Umbilical cord (tissue), 2 donors: ENCODE results near the genes POU2AF1, NKAPD1 and DRD2.

- RAMPAGE, long total RNA: no peak
Observed at GRCh38 chr11:108841158-108841610, 176.3 kb downstream of the DDX10 start.

DNA sequence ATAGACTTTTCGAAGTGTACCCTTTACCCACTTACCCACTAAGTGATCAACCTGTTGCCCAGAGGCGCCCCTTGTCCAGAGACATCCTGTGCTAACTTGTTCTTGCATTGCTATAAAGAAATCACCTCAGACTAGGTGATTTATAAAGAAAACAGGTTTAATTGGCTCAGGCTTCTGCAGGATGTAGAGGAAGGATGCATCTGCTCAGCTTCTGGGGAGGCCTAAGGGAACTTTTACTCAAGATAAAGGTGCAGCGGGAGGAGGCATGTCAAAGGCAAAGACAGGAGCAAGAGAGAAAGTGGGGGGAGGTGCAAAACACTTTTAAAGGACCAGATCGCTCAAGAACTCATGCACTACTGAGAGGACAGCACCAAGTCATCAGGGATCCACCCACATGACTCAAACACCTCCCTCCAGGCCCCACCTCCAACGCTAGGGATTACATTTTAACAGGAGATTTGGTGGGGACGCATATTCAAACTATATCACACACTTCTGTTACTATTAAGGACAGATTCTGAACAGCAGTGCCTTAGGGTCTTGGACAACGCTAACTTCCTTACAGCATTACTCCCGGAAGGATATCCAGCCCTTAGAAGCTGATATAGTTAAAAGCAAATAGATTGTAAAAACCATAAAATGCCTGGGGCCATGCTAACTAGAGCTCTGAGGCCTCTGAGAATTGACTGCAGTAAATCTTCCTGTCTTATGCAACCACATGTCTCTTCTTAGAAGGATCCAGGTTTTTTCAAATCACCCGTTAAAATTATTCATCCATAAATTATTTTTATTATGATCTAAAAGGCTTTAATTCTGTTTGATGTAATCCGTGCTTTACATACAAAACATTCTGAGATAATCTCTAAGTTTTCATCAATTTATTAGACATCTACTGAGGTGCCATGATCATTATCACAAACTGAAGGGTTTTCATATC is 16.8 kb upstream of the ZC3H12C start:
- RAMPAGE, long total RNA: no peak

- RAMPAGE, long total RNA: no peak
Observed at GRCh38 chr11:110257571-110258328, 38.7 kb downstream of the RDX start.

GRCh38 chr11:110947313-110947875 is 235.2 kb upstream of the ARHGAP20 start:
- RAMPAGE, long total RNA: no peak

GRCh38 chr11:111379079-111379607 is at the start of gene POU2AF1:
Gene POU2AF1, minus strand, starts transcription at chr11:111379275.
- RAMPAGE, long total RNA: no peak

DNA sequence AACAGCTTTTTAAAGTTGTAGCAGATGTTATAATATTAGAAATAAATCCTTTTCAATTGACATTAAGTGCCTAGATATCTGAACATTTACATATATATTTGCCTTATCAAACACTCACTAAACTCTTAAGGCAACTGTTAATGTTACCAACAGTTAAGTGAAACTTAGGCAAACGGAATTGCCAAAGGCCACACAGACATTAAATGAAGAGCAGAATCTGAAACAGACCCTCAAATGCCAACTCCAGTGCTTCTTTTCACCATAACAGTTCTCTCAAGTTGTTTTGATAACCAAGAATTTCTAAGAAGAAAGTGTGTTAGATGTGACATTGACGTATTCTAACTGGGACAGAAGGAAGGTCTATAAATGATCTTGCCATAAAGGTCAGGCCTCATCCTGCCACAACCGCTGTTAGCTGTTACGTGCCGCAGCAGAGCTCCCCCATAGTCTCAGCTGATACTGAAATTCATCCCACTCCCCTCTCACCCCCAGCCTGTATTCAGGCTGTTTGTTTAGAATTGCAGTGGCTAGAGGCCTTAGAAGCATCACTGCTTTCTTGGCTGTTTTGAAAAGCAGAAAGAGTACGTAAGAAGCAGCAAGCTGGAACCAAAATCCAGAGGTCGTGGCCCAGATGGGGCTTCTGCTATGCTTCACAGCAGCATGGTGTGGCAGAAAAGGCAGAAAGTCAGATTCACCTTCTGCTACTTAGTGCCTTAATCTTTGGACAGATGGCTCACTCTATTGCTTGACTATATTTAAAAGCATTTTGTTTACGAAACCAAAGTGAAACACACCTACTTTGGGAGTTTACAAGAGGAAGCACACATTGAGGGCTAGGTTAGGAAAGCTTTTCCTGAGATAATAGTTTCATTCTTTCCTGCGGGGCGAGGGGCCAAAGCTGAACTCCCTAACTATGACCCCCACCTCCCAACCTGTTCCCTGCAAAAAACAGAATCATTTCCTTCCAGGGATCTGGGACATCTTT is 1.1 kb upstream of the LAYN start:
- RAMPAGE, long total RNA: no peak

DNA sequence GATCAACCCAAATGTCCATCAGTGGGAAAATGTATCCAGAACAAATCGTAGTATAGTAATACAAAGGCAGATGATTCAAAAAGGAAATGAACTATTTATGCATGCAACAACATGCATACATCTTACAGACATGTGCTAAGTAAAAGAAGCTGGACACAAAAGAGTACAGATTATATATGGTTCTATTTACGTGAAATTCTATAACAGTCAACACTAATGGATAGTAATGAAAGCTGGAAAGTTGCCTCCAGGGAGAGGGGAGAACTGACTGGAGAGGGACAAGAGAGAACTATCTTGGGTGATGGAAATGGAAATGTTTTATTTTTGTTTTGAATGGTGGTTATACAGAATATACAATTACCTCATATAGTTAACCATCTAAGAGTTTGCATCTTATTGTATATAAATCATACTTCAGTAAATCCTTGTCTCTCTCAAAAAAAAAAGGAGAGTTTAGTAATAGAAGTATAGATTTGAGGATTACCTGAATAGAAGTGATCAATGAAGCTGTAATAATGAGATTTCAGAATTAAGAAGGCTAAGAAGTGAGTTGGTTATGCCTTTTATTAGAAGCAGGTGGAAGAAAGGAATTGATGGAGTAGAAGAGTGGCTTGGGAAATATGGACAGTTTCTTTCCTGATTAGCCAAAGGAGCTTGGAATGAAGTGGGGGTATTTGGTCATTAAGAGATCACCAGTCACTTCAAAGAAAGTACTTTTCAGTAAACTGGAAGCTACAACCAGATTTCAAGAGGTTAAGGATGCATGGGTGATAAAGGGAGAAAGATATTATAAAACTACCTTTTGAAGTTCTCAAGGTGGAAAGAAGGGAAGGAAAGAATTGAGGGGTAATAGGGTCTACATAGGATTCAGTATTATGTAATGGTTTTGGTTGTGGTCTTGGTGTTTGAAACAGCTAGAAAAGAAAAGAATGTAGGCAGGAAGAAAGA is 28.1 kb downstream of the SIK2 start:
- RAMPAGE, long total RNA: no peak

- RAMPAGE, long total RNA: no peak
Observed at GRCh38 chr11:111733095-111733924, 32.9 kb downstream of the PPP2R1B start.

- RAMPAGE, long total RNA: no peak
Observed at GRCh38 chr11:111909006-111909870, 2.3 kb downstream of the CRYAB start.

- RAMPAGE, long total RNA: no peak
Observed at GRCh38 chr11:111922718-111923111, 4.0 kb downstream of the C11orf52 start.

DNA sequence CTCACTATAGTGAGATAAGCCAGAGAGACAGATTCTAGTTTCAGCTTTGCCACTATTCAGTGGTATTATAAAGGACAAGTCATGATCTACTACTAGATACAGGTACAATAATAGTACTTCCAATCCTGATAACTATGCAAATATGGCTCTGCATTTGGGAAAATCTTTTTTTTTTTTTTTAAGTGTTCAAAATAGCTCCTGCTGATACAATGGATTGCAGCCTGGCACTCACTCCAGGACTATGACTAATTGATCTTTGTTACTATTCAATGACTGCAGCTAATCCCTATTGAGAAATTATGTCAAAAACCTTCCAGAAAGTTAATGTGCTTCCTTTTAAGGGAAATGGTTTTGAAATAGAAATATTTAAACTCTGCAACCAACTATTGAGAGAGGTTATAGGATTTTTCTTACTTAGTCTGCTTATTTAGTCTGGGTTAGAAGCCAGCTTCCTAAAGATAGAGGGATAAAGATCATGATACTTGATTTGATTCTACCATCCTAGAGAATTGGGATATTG is 8.2 kb upstream of the DLAT start:
- RAMPAGE, long total RNA: no peak

DNA sequence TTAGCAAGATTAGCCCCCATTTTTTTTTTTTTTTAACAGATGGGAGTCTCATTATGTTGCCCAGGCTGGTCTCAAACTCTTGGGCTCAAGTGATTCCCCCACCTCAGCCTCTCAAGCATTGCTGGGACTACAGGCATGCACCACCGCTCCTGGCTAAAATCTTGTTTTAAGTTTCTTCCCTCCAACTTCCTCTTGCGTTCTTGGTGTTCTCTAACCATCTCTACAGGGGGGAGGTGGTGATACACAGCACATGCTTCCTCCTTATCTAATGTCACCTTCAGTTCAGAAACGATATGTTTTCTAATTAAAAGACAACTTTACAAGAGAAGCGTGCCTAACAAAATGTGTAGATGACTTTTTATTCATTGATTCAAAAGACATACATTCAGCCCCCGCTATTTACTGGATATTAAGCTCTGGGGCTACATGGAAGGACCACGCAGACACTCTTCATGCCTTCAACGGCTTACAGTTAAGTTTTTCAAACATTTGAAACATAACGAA is 1.0 kb upstream of the DLAT start:
- RAMPAGE, long total RNA: no peak

DNA sequence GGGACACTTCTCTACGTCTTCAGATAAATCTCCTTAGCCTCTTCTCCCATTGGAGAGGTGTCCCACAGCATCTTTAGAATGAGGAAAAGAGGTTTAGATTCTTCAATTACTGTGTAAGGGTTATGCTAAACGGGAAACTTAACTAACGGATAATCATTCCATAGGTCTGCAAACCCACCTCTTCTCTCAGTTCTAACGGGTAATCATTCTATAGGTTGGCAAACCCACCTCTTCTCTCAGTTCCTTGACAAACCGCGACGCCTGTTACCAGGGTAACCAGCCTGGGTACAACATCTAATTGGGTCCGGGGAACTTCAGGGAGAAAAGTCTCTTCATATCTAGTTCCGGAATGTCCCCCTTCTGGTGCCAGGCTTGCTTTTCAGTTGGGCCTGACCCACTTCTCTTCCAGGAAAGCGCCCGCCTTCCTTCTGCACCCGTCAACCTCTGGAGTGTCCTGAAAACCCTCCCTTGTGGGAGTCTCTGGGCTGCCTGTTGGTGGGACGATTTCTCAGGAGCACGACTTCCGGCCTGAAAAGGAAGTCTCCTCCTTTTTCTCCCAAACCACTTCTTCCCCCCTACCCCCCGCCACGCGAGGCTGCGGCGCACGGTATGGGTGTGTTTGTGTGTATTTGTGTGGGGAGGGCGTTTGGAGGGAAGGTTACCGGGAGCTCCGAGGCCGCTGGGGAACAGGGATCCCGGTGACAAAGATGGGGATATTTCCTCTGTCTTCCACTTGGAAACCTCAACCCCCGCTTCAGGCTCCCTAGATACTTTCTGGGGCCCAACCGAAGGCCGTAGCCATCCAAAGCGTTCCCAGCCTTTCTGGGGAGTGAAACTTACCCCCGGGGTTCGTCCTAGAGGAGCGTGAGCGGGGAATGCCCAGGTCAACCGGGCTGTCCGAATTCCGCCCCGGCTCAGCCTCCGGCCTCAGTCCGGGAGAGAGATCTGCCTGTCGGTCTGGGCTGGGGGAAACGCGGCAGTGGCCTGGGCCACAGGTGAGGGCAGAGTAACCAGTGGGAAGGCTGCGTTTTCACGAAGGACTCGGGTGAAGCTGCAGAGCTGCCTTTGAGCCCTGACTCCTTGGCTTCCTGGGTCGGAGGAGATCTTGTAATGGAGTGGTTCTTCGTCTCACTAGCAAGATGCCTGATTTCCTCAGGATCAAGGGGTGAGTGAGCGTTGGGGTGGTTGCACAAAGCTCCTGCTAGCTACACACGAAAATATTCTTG is at the start of gene NKAPD1:
Gene NKAPD1 (plus strand): TSS at position 548 of the 1,226 bp plus-strand sequence.
- RAMPAGE, long total RNA: start-site peak on the plus strand centred at position 582 of the sequence, 21 bp wide, 41 and 40 reads in 2 replicates

DNA sequence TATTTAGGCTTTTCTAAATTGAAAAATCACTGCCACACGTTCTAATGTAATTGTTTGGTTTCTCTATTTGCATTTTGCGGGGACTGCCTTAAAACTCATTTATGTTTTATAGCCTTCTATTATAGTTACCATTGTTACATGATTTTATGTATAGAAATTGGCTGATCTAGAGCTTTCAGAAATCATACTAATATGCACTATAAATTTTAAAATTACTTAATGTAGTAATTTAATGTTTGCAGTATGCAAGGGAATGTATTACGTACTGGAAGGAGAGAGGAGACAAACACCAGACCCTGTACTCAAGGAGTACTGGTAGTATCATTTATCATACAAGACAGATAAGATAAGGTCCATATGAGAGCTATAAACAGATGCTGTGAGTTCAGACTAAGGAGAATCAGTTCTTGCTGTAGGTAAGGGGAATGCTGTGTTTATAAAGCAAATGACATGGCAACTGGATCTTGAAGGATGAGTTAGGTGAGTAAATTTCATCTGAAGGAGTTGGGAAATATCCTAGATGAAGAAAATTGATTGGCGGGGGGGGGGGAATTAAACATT is 747 bp downstream of the BCO2 start:
- RAMPAGE, long total RNA: no peak

GRCh38 chr11:112213742-112214139 is 12.5 kb upstream of the PTS start:
- RAMPAGE, long total RNA: no peak

DNA sequence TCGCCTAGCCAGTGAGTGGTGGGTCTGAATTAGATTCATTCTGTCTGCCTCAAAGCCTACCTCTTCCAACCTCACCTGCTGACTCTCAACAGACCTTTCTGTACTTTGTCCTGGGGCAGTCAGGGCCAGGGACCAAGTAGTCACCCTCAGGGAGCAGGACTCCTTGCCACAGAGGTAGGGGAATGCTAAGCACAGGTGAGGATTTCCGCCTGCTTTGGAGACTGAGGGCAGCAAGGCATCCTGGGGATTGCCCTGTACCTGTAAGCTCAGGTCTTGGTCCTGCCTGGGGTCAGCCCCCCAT is 293.7 kb upstream of the PLET1 start:
- RAMPAGE, long total RNA: no peak

GRCh38 chr11:112778591-112778854 is 182.7 kb upstream of the NCAM1 start:
- RAMPAGE, long total RNA: no peak

- RAMPAGE, long total RNA: no peak
Observed at GRCh38 chr11:112950192-112950568, 11.0 kb upstream of the NCAM1 start.

DNA sequence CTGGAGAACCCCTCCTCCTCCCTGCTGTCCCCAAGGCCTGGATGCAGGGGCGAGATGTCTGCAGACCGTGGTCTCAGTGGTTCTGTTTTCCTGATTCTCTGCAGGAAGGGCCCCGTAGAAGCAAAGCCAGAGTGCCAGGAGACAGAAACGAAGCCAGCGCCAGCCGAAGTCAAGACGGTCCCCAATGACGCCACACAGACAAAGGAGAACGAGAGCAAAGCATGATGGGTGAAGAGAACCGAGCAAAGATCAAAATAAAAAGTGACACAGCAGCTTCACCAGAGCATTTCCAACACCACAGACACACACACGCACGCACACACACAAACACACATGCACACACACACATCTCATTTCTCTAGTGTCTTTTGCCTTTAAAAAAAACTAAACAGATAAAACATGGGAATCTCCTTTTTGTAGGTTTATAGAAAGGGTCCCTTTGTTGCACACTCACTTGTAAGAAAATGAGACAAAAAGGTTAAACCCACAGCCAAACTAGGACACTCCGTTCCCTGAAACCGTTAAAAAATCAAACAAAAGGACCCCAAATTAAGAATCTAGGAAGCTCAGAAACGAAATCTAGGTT is 39.1 kb upstream of the TTC12 start:
- RAMPAGE, long total RNA: no peak

DNA sequence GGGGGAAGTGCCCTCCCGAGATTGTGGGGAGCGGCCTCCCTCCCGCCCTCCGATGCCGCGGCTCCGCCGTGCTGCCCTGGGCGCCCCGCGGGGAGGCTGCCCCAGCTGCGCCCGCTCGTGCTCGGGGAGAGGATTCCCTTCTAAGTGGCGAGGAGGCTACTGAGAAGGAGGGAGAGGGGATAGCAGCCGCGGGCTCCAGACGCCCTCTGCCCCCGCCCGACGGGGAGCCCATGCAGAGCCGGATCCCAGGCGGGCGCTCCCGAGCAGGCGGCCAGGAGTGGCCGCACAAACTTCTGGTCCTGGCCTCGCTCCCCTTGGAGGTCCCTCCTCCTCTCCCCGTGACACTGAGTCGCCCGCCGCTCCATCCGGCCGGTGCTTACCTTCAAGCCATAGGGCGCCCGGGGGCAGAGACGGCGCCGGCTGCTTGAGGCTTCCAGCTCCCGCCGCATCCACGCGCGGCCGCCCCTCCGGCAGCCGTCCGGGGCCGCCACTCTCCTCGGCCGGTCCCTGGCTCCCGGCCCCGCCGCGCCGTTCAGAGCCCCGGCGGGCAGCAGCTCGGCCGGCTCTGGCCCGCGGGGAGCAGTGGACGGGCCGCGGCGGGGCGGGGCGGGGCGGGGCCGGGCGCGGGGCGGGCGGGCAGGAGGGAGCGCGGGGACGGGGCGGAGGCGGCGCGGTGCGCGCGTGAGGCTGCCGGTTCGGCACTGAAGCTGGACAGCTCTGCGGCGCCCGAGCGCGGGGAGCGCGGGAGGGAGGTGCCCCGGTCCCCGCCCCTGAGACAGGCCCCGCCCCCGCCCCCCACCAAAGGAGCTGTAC is at the start of gene DRD2:
Gene DRD2 (minus strand): TSS at position 703 of the 813 bp plus-strand sequence.
- RAMPAGE, long total RNA: no peak